Metanephros (tissue), 2 donors: Measurements from ENCODE around the genes C1orf216 and ADPRS.

GRCh38 chr1:35556529-35556956, 660 bp downstream of the KIAA0319L start:
- RAMPAGE, long total RNA: no peak

DNA sequence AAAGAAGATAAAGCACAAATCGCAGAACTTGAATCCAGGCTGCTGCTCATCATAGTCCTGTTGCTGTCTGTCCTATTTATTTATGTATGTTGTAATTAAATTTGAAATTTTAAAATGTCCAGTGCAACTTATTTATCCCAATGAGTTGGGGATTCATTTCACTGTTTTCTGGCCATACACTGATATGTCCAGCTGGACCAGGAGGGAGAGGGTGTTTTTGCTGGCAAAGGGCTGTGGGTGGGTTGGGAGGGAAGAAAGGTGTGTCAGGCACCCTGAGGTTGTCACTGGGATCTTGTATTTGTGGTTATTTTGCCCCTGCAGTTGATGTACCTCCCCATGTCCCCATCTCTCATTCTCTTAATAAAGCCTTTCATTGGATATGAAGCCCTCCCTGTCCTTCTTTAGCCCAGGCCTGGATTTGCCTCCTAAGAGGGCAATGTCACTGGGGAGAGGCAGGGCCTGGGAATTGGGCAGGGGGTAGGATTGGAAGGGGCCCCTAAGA, 22.2 kb downstream of the TFAP2E start:
- RAMPAGE, long total RNA: no peak

DNA sequence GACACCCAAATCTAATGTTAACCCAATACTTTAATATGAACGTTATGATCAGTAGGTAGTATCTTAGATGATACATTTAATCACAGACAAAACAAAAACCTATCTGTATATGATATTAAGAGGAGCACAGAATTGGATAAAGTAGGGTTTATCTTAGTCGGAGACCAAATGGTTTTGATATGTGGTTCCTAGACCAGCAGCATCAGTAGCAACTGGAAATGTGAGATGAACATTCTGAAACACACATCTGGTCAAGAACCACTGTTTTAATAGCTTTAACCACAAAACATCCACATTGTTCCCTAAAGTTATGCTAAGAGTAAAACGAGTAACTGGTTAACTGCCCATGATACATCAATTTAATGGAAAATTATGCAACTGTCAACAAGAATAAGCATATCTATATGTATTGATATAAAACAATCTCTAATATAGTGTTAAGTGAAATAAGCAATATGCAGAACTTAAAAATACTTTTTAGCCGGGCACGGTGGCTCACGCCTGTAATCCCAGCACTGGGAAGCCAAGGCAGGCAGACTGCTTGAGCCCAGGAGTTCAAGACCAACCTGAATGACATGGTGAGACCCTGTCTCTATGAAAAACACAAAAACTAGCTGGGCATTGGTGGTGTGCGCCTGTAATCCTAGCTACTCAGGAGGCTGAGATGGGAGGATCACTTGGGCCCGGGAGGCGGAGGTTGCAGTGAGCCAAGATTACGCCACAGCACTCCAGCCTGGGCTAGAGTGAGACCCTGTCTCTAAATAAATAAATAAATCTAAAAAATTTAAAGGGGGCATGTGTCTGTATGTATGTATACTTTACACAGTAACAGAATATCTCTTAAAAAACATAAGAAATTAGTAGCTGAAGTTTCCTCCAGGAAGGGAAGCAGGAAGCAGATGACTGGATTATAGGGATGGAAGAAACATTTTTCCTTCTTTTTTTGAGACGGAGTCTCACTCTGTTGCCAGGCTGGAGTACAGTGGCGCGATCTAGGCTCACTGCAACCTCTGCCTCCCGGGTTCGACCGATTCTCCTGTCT, 28.8 kb downstream of the TFAP2E start:
- RAMPAGE, long total RNA: no peak

- RAMPAGE, long total RNA: no peak
Observed at GRCh38 chr1:35707113-35707659, 11.5 kb downstream of the C1orf216 start.

GRCh38 chr1:35707660-35708449, 10.8 kb downstream of the C1orf216 start:
- RAMPAGE, long total RNA: no peak

- RAMPAGE, long total RNA: no peak
Observed at GRCh38 chr1:35718652-35719417, at the start of gene C1orf216. C1orf216 (minus strand) TSS chr1:35718884.

DNA sequence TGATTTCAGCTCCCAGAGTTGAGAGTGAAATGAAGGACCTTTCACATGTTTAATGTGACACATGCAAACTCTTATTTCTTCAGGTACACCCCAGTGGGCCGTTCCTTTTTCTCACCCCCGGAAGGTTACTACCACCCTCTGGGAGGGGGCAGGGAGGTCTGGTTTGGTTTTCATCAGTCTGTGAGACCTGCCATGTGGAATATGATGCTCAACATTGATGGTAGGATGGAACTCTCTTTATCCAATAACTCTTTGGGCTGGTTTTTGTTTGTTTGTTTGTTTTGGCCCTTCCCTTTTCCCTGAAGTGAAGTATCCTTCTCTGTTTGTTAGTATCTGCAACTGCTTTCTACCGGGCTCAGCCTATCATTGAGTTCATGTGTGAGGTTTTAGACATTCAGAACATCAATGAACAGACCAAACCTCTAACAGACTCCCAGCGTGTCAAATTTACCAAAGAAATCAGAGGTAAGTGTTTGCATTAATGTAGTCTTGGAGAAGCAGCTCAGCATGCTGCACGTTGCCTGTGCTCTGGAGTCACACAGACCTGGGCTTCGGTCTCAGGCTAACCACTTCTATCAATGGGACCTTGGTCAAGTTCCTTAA, 17.9 kb downstream of the AGO4 start:
- RAMPAGE, long total RNA: no peak

DNA sequence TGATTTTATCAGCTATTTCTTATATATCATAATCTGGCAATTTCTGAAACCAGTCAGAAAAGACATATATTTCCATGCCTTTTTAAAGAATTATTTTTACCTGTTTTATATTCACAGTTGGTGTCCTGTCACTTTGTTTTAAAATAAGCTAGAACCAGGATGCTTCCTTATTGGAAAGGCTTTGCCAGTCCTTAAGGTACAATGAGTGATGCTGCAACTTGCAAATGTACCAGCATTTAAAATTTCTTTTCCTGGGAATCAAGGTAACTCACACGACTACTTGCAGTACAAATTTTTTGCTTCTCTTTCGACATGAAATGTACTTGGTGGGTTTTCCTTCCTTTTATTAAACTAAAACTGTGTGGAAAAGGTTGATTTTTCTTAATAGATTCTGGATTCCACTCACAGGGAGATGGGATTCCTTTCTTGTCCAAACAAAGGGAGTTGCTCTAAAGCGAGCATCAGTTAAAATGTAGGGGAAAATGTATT, 28.4 kb upstream of the AGO1 start:
- RAMPAGE, long total RNA: no peak

GRCh38 chr1:35855049-35856165, 27.6 kb upstream of the AGO1 start:
- RAMPAGE, long total RNA: no peak

GRCh38 chr1:36046960-36047518, 36.9 kb upstream of the TEKT2 start:
- RAMPAGE, long total RNA: no peak

DNA sequence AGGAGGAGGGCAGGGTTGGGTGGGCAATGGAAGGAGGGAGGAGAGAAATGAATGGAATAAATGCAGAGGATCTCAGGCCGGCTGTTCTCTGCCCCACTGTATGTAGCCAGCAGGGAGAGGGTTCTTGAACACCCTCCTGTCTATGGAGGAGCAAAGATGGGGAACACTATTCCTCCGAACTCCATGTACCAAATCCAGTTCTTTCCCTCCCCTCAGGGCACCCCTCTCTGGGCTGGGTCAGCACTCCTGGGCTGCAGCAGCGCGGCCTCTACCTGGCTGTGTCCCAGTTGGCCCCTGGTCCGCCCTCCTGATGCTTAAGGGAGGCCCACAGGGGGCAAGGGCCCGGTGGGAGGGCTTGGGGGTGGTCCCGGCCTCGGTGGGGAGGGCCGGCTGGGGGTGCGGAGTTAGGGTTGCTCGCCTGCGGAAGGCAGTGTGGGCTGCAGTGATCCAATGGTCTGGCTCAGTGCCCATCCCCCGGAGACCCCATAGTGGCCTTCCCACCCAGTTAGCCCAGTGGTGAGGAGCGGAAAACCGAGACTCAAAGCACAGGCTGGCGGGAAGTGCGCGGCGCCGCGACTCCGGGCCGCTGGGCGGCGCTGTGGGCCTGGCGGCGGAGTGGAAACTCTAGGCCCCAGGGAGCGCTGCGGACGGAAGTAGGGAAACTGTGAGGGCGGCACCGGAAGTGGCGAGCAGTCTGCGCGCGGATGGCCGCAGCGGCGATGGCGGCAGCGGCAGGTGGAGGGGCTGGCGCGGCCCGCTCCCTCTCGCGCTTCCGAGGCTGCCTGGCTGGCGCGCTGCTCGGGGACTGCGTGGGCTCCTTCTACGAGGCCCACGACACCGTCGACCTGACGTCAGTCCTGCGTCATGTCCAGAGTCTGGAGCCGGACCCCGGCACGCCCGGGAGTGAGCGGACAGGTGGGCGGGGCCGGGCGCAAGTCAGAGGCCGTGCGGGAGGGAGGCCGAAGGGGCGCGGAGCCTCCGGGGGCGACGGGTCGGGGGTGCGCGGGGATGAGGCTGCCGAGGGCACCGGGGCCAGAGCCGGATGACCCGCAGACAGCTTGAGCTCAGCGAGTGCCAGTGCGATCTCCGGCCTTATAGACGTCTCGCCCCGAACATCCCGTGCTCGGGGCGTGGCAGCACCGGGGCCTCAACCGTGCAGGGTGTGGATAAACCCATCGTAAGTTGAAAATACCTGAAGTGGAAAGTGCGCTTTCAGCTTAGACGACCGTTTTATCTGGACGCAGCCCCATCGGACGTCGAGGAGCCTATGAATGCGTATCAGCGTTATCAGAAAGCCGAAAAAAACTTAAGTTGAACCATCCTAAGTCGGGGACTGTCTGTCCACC, at the start of gene ADPRS:
ADPRS (plus strand) TSS at position 692 of the 1,346 bp plus-strand sequence.
- RAMPAGE, long total RNA: no peak

GRCh38 chr1:36158096-36158579, 2.2 kb downstream of the MAP7D1 start:
- RAMPAGE, long total RNA: no peak

DNA sequence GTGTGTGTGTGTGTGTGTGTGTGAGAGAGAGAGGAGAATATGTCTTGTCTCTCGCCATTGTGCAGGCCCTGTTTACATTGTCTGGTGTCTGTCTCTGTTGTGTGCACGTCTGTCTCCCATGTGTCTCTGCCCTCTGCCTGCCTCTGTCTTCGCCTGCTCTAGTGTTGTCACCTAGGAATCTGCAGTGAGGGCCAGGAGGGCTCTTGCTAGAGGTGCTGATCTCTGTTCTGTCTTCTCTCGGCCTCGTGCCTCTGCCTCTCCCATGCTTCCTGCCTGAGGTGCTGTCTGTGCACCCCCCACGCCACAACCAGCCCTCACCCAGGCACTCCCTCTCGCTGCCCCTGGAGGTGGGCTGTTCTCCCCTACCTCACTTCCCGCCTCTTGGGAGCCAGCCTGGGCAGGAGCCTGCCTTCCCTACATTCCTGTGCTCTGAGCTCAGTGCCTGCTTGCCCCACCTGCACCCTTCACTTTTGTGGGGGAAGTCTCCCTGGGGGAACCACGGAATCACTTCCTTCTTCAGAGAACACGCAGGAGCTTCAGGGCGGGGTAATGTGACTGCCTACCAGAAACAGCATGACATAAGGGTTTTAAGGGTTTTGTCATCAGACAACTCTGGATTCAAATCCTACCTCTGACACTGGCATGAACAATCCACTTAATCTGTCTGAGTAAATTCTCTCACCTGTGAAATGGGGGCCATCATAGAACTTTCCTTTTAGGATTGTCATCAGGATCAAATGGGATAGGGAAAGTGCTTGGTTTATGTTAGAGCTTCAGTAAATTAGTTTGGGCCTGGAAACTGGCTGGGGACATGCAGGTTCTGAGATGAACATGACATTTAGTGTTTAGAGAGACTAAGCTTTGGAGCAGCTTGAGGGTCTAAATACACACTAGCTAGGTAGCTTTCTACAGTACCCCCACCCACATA, 6.2 kb downstream of the MAP7D1 start:
- RAMPAGE, long total RNA: no peak

- RAMPAGE, long total RNA: no peak
Observed at GRCh38 chr1:36302822-36303084, 3.4 kb upstream of the SH3D21 start.

DNA sequence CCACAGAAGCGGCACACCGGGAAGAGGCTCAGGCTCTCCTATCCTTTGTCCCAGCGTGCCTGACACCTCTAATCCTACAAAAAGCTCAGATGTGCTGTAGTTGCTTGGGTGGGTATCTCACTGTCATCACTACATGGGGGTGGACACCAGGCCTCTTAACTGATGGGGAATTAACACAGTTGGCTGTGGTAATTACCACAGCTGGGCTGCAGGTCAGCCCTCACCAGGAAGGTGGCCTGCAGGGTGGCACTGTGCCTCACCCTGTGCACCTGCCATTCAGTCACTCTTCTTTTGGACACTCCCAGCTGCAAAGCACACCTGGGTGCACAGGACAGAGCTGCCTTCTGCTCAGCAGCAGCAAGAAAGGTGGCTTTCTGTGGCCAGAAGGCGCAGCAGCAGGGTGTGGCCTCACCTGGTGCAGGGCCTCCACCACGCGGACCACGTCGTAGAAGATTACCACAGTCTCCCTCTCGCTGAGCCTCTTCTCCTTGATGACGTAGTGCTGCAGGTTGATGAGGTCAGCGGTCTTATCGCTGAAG, 30.9 kb downstream of the STK40 start:
- RAMPAGE, long total RNA: no peak

DNA sequence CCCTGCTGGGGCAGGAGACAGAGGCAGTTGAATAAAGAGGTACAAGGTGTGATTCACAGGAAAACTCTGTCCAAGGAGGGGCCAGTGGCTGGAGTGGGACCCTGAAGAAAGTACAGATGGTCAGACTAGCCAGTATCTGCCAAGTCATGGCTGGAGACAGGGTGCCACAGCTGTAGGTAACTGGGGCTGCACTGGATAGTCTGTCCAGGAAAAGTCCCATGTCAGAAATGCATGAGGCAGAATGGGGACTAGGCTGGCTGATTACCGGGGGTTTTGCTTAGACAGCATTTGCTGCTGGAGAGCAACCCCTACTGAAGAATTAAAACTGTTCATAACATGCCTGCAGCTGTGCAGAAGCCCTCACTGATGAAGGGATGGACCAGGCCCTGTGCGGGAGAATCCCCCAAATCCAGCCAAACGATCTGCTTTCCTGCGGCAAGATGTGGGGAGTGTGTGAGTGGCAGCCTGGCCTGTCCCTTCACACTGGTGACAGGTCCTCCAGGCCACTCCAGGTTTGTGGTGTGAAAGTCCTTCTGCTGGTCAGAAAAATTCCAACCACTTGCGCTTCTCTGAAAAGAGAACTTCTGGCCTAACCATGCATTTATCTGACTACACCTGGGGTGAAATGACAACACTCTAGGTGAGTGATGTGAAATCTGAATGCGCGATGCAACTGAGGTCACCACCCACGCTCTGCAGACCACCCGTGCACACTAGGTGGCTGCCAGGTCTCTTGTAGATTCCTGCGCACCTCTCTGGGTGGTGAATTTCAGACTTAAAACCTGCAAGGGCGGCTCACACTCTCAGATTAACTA, 15.6 kb downstream of the STK40 start:
- RAMPAGE, long total RNA: no peak

- RAMPAGE, long total RNA: no peak
Observed at GRCh38 chr1:36386091-36386853, 548 bp upstream of the STK40 start.

- RAMPAGE, long total RNA: no peak
Observed at GRCh38 chr1:36386854-36387202, 1.1 kb upstream of the STK40 start.

GRCh38 chr1:36400763-36401426, 3.2 kb upstream of the LSM10 start:
- RAMPAGE, long total RNA: no peak

DNA sequence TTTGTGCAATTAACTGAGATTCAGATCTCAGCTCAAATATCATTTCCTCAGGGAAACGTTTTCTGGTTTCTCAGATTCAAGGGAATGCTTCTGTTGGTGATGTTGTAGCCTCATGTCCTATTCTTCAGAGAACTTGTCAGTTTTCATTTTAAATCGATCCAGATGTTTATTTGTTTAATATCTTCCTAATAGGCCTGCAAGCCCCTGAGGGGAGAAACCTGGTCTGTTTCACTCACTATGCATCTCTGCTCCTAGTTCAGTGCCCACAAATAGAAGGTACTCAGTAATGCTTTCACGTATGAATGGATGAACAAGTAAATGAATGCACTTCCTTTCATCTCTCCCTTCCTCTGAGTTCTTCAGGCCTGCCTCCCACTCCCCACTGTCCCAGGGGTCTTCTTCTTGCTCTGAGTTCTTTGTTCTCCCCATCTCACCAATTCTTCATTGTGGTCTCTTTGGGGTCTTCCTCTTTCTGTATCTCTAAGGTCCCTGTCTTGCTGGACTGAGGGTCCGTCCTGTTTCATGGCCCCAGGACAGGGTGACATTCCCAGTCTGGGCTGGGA, 24.4 kb upstream of the GRIK3 start:
- RAMPAGE, long total RNA: no peak